ENCODE measurements around a stretch of chr13.

DNA sequence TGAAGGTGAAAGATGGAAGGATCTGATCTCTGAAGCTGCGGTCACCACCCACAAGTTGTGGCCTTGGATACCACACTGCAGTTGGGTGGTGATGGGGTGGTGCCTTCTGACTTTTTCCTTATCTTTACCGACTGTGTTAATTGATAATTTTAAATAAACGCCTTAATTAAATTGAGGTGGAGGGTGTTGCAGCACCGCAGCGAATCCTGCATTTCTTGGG is 1.3 kb downstream of the TFDP1 start:
- RRBS, result no CpG with 5 or more reads among the region's 5 CpGs

- RRBS, result no CpG with 5 or more reads among the region's 22 CpGs
Measured at GRCh38 chr13:113599281-113600145, 15.0 kb downstream of the TFDP1 start.

DNA sequence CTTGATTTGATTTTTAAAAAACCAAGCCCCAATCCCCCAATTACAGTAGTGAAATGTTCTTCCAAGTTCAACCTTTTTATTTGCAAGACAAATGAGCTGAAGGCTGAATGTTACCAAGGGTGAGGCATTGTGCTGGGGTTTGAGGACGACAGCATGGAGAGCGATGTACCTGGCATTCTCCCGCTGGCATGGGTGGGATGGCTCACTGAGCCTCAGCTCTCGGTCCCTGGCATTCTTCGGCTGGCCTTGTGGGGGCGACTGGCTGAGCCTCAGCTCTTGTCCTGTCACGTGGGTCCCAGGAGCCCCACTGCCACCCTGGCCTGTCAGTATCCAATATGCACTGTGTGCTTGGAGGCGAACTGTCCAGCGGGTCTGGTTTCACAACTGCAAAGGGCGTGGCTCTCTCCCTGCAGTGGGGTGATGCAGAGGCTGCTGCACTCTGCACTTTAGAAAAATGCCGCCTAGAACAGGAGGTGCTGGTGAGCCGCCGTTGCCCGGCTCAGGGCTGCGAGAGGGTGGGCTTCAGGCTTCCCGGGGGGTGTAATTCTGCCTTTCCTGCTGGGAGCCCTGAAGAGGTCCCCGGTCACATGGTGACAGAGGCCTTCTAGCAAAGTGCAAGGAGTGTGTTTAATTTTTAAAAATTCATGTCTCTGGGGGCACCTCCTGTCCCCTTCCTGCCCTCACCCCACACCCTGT is 17.1 kb upstream of the TMEM255B start:
- RRBS, result no CpG with 5 or more reads among the region's 17 CpGs

GRCh38 chr13:113813370-113814123 is 50.3 kb downstream of the GAS6 start:
- RRBS, result 44% methylated on average over 8 of the region's 33 CpGs

DNA sequence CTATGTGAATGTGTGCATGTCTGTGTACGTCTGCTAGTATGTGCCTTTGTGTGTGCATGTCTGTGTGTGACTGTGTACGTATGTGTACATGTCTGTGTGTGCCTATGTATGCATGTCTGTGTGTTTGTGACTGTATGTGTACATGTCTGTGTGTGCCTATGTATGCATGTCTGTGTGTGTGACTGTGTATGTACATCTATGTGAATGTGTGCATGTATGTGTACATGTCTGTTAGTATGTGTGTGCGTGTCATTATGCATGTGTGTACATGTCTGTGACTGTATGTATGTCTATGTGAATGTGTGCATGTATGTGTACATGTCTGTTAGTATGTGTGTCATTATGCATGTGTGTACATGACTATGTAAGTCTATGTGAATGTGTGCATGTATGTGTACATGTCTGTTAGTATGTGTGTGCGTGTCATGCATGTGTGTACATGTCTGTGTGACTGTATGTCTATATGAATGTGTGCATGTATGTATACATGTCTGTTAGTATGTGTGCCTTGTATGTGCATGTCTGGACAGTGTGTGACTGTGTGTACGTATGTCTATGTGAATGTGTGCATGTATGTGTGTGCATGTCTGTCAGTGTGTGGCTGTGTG is 5.3 kb downstream of the GAS6 start:
- RRBS, result no CpG with 5 or more reads among the region's 5 CpGs

DNA sequence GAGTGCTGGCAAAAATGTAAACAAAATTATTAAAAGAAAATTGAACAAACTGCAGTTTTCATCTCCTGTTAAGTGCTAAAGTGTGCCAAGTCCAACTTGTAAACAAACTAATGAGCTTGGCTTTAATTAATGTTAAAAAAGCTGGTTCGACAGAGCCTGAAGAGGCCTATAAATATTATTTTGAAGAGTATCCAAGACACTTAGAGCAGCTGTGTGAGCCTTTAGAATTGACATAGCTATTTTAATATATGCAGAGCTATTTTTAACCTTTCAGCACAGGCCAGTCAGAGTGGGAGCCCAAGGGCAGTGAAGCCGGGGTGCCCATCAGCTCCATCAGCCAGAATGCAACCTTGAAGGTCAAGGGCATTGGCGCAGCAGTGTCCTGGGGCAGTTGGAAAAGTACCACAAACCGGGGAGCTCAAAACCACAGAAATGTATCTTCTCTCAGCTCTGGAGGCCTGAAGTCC is 15.5 kb upstream of the GAS6 start:
- RRBS, result 17% methylated on average over 2 of the region's 4 CpGs

GRCh38 chr13:113956343-113957151 is 17.3 kb downstream of the C13orf46 start:
- RRBS, result no CpG with 5 or more reads among the region's 21 CpGs

GRCh38 chr13:113969957-113970664 is 3.8 kb downstream of the C13orf46 start:
- RRBS, result no CpG with 5 or more reads among the region's 23 CpGs

- RRBS, result 87% methylated on average over 8 of the region's 24 CpGs
Measured at GRCh38 chr13:113992124-113993199, 18.6 kb upstream of the C13orf46 start.

DNA sequence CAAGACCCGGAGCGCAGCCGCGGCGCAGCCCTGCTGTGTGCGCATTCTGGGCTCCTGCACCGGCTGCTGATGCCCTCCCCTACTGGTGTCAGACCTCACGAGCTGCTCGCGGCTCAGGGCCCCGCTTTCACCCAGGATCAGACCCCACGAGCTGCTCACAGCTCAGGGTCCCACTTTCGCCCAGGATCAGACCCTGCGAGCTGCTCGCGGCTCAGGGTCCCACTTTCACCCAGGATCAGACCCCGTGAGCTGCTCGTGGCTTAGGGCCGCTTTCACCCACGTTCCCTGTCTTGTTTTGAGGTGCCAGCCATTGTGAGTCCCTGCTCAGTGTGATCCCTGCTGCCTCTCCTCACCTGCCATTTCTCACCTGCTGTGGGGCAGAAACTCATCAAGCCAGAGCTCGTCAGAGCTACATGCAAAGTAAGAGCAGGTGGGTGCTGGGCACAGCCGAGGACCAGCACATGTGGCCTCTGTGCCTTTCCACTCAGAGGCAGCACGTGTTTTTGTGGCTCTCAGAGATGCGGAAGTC is 47.0 kb upstream of the C13orf46 start:
- RRBS, result 95% methylated on average over 7 of the region's 24 CpGs

DNA sequence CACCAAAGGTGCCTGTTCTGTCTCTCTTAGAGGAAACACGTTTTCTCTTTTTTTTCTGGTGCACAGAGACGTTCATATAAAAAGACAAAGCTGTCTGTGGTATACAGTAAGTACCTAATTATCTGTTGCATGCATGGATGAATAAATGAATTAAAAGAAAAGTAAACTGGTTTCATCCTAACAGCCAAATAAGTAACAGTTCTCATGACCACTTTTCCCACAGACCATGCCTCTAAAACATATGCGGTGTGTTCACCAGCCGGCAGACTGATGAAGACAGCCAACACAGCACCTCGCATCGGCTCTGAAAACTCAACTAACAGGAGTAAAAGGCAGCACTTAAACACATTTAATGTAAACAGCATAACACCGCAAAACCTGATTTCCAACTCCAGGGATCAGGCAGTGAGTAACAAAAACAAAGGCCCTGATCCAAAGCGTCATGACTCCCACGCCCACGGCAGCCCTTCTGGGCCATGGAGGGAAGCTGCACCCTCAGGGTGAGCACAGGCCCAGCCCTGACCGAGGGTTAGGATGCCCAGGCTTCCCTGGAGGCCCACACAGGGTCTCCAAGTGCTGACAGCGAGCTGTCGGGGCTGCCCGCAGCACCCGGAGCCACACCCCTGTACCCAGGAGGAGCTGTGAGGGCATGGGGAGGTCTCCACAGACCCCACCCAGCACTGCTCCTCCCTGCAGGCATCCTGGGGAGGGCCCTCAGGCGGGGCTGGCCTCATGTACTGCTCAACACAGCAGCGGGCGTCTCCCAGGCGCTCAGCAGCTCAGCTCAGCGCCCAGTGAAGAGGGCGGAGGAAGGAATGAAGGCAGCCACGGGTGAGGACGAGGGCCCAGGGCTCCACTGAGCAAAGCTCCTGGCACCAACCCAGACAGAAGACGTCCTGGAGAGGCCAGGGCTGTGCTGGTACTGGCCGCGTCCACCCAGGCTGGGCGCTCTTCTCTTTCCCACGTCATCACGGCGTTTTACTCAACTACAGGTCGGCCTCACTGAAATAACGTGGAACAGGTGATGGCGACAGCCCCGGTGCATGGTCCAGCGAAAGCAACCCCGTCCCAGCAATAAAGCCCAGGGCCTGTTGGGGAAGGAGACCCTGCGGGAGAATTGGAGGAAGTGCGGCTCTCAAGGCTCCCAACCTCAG is 53.8 kb downstream of the RASA3 start:
- RRBS, result no CpG with 5 or more reads among the region's 38 CpGs

DNA sequence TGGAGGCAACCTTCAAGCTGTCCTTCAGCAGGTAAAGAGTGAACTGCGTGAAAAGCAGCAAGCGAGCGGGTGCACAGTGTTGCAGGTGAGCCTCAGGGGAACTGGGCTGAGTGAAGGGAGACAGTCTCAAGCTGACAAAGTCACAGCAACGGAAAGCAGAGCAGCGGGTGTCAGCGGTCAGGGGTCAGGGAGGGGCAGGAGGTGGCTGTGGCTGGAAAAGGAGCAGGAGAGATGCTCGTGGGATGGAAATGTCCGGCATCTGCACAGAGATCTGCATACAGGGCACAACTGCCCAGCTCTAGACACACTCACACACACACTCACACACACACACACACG is 8.5 kb upstream of the RASA3 start:
- RRBS, result no CpG with 5 or more reads among the region's 9 CpGs

DNA sequence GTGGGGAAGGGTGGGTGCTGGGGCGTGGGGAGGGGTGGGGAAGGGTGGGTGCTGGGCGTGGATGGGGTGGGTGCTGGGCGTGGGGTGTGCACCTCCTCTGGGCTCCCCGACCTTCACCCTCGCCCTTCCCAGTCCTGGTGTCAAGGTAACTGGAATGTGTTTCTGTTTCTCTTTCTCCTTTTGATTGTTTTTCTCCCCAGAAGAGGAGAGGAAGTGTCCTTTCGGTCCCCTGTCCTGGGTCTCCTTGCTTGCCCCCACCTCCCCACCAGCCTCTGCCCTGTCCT is 22.8 kb upstream of the CFAP97D2 start:
- RRBS, result no CpG with 5 or more reads among the region's 6 CpGs

GRCh38 chr13:114166448-114167142 is 12.5 kb upstream of the CFAP97D2 start:
- RRBS, result no CpG with 5 or more reads among the region's 19 CpGs

- RRBS, result no CpG with 5 or more reads among the region's 13 CpGs
Measured at GRCh38 chr13:114226026-114226700, 8.5 kb upstream of the CDC16 start.